Epithelial cell of proximal tubule (primary cell): ENCODE measurements around the genes RCAN2 and SLC25A27.

- RAMPAGE, long total RNA = no peak
- RRBS = no CpG with 5 or more reads among the region's 5 CpGs
Measured at GRCh38 chr6:44202356-44202989, 14.3 kb upstream of the MYMX start.

GRCh38 chr6:44246748-44247031, 211 bp upstream of the HSP90AB1 start:
- RAMPAGE, long total RNA = no peak
- RRBS = no CpG with 5 or more reads among the region's 15 CpGs

GRCh38 chr6:44247913-44248316, 1.0 kb downstream of the HSP90AB1 start:
- RAMPAGE, long total RNA = no peak
- RRBS = under 1% methylated on average over 5 of the region's 13 CpGs

- RAMPAGE, long total RNA = no peak
- RRBS = no CpG with 5 or more reads among the region's 12 CpGs
Measured at GRCh38 chr6:44249016-44249927, 2.4 kb downstream of the HSP90AB1 start.

DNA sequence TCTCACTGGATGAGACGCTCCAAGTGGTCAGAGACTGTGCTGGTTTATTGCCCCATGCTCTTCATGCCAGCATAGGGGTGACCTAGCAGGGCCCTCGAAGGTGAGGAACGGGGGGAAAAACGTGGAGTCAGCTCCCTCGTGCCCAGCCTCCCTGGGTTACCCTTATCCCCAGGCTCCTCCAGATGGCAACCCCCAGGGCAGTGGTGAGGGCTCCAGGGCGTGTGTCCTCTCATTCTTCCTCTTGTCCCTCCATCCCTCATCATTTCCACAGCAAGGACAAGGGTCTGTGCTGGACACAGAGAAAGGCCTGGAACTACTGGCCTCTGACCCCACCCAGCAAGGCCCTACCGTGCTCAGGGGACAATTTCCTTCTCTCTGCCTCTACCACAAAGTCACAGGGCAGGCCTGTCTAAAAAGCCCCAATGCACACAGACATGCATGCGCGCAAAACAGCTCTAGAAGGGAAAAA, 923 bp upstream of the SLC35B2 start:
- RAMPAGE, long total RNA = no peak
- RRBS = no CpG with 5 or more reads among the region's 9 CpGs

GRCh38 chr6:44445441-44446127, 58.1 kb downstream of the CDC5L start:
- RAMPAGE, long total RNA = no peak
- RRBS = no CpG with 5 or more reads among the region's 6 CpGs

GRCh38 chr6:44555104-44555586, 167.6 kb downstream of the CDC5L start:
- RAMPAGE, long total RNA = no peak
- RRBS = no CpG with 5 or more reads among the region's 10 CpGs

DNA sequence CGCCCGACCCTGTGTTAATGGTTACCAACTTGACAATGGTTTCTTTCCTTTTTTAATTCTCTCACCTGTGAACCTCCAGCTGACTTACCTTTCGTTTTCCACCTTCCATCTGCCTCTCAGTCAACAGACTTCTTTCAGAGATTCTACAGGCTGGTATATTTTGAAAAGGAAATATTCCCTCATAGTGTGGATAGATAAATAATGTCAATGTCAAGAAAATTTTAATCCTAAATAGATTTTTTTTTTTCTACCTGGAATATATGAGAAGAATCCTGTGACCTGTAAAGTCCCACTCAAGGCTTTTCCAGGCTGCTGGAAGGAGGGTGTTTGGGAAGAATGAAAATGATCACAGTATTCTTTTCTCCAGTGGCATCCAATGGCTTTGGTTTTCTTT, 317.5 kb downstream of the CDC5L start:
- RAMPAGE, long total RNA = no peak
- RRBS = no CpG with 5 or more reads among the region's 3 CpGs

- RAMPAGE, long total RNA = no peak
- RRBS = no CpG with 5 or more reads among the region's 7 CpGs
Measured at GRCh38 chr6:45326261-45327339, 1.5 kb upstream of the RUNX2 start.

DNA sequence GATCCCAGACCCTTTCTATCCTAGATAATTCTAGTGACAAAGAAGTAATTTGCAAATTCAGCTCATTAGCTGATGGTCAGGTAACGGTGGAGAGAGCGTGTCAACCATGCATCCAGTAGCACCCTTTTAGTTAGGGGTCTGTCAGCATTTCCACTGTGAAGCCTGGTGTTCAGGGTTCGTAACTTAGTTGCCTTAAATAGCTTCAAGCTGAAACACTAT, 48.5 kb upstream of the SUPT3H start:
- RAMPAGE, long total RNA = no peak
- RRBS = no CpG with 5 or more reads among the region's 3 CpGs

DNA sequence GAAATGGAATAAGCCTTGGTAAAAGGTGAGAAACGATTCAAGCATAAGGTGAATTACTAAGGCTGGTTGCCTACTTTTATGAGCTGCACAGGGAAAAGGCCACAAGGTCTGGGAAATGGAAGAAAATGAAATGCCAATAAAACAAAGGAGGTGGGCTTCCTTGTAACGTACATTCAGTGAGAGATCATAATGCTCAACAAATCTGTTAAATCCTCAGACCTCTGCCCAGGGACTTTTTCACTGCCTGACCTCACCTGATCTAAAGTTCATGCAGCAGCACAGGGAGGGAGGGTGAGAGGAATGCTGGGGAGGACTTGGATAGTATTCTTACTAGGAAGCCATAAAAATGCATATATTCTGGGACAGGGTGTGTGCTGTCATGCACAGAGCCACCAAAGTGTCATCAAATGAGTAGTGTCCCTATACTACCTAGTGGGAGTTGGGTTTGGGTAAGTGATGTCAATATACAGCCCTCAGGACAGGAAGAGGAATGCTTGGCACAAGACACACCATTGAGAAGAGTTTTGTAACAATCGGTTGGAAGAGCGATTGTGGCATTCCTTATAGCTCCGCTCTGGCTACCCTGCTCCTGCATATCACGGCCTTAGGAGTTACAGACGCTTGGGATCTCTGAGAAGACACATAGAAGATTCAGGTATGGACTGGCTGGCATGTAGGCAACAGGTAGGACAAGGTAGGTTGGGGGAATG, 32.6 kb downstream of the CLIC5 start:
- RAMPAGE, long total RNA = no peak
- RRBS = no CpG with 5 or more reads among the region's 7 CpGs

GRCh38 chr6:46375337-46376402, 115.6 kb downstream of the RCAN2 start:
- RAMPAGE, long total RNA = no peak
- RRBS = no CpG with 5 or more reads among the region's 6 CpGs

DNA sequence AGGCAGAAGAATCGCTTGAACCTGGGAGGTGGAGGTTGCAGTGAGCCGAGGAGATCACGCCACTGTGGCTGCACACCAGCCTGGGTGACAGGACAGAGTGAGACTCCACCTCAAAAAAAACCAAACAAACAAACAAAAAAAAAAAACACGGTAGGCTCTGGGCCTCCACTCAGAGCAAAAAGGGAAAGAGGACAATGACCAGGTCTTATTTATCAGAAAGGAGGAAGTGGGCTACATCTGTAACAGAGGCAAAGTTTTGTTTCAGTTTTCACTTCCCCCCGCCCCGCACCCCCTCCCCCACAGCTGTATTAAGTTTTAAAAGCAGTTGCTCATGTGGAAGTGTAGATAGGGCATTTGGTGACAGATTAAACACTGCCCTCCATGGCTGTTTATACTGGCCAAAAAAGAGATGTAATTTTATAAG, 114.7 kb downstream of the RCAN2 start:
- RAMPAGE, long total RNA = no peak
- RRBS = no CpG with 5 or more reads among the region's 6 CpGs

GRCh38 chr6:46490751-46491779, at the start of gene RCAN2:
Gene RCAN2, minus strand, starts transcription at chr6:46491449.
- RAMPAGE, long total RNA = no peak
- RRBS = 1% methylated on average over 44 of the region's 102 CpGs

- RAMPAGE, long total RNA = no peak
- RRBS = 1% methylated on average over 32 of the region's 78 CpGs
Measured at GRCh38 chr6:46652465-46653547, at the start of gene SLC25A27. Gene SLC25A27, plus strand, starts transcription at chr6:46652975.

- RAMPAGE, long total RNA = no peak
- RRBS = no CpG with 5 or more reads among the region's 4 CpGs
Measured at GRCh38 chr6:46932913-46933096, 11.1 kb upstream of the ADGRF5 start.

- RAMPAGE, long total RNA = no peak
- RRBS = no CpG with 5 or more reads among the region's 3 CpGs
Measured at GRCh38 chr6:46990776-46991191, 51.3 kb downstream of the ADGRF1 start.

DNA sequence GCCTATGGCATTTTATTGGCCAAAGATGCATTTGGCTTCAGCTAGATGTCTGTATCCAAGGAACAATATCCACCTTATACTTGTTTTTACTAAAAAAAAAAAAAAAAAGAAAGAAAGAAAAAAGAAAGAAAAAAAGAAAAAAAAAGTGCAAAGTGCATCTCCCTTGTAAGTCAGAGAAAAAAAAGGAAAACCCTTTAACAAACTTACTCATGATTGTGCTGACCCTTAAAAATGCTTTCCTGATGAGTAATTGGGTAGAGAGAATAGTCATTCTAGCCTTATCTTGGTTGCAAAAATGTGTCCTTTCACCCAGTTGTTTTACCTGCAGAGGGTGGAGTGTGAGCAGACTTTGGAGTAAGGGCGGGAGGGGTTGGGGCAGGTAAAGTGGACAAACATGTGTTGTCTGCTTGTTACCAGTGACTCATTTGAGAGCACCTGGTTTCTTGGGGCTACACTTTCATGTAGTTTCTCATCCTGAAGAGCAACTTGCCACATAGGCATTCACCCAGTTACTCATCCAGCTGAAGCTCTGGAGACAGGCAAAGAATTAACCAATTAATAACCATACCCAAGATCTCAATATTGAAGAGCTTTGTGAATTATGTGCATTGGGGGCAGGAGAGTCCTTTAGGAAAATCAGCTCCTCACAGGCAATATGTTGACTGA, 121.2 kb downstream of the TNFRSF21 start:
- RAMPAGE, long total RNA = no peak
- RRBS = no CpG with 5 or more reads among the region's 1 CpG

DNA sequence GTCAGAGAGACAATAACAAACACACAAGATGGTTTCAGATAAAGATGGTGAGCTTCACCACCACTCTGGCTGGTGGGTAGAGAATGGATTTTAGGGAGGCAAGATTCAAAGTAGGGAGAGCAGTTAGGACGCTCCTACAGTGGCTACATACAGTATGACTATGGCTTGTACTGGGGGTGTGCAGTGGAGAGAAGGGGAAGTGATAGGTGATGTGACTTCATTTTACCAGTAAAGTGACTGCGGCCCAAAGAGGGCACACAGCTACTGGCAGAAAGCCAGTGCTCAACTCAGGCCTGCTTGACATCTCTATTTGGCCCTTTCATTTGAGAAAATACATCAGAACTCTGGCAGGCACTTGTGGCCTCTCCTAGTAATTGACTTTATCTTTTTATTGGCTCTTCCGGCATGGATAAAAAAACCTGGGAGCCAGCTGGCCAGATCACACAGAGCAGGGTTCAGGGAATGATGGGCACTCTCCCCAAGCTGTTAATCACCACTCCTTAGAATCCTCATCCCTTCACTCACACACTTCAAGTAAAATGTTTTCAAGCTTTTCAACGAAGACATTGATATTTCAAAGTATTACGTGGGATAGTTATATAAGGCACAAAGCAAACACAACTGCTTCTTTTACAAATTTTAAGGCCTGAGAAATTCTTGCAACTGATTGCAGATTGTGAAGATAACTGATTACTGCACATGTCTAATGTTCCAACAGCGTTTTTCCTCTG, 73.7 kb downstream of the TNFRSF21 start:
- RAMPAGE, long total RNA = no peak
- RRBS = no CpG with 5 or more reads among the region's 6 CpGs

- RAMPAGE, long total RNA = no peak
- RRBS = 36% methylated on average over 3 of the region's 14 CpGs
Measured at GRCh38 chr6:47242006-47243047, 67.4 kb downstream of the TNFRSF21 start.